Metanephros (tissue), 2 donors: ENCODE data around the gene COLQ.

GRCh38 chr3:15361266-15362395 lies 29.2 kb upstream of the SH3BP5 start:
- RAMPAGE, long total RNA, result no peak

GRCh38 chr3:15428180-15428391 lies 688 bp downstream of the EAF1 start:
- RAMPAGE, long total RNA, result no peak

GRCh38 chr3:15521548-15522330 lies at the start of gene COLQ:
Gene COLQ, minus strand, starts transcription at chr3:15521706.
- RAMPAGE, long total RNA, result no peak

DNA sequence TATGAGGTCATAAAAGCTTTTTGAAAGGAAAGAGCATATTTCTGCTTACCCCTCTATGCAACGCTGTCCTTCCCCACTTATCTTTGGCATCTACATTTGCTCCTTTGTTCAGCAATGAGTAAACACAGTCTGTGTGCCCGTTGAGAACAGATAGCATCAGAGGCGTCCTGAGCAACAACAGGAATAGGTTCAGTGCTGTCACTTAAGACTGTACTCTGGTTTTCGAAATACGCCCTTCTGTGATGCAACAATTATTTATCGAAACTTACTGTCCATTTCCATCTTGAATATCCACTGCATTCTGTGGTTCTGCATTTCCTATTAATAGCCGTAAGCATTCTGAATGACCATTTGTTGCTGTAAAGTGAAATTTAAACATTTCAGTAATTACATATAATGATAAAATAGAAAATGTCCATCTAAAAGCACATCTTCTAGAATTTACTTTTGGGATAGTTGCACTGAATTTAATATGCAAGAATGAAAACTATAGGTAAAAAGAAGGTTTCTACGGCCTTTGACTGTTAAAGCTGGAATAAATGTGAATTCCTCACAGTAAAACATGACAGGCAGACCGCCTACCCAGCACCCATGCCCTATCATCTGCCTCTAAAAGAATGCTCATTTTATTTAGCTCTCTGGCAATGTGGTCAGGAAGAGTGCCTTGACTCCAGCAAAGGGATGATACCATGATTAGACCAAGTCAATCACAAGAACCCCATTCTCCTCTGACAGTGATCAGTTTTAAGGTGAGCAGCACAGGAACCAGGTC lies 84.6 kb downstream of the BTD start:
- RAMPAGE, long total RNA, result no peak

DNA sequence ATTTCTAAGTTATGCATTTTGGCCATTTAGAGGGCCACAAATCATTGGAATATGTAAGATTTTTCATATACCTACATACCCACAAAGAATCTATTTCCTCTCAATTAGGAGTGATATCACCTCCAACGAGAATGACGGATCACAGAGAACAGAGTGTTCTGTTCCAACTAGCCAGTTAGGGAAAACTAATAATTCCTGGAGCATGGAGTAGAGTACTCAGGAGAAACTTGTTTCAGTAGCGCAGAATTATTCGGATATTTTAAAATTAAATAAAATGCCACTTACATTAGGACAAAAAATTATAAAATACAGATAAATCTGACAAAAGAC lies 15.8 kb downstream of the ANKRD28 start:
- RAMPAGE, long total RNA, result no peak

GRCh38 chr3:15800471-15800670 lies 2.6 kb upstream of the ANKRD28 start:
- RAMPAGE, long total RNA, result no peak

DNA sequence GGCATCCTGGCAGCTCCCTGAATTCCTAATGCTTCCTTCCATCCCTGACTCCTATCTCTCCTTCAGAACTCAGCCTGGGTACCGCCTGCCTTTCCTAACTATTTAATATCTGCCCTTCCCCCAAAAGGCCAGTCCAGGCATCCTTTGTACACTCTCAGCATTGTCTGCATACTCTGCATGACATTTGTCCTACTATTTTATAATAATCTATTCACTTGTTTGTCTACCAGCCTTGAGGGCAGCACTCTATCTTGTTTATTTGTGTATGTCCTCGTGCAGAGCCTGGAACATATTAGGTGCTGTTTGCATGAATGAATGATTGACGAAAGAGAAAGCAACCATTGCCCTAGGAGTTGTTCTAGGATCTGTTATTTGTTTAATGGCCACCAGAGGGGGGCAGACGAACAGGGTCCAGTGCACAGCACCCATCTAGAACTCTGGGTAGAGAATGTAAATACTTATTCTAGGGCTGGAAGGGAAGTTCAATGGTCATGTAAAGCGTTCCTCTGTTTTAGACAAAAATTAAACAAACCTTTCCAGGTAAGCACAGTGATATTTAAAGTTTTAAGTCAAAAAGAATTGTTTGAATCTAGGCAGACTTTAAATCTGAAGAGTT lies 125.9 kb upstream of the GALNT15 start:
- RAMPAGE, long total RNA, result no peak

DNA sequence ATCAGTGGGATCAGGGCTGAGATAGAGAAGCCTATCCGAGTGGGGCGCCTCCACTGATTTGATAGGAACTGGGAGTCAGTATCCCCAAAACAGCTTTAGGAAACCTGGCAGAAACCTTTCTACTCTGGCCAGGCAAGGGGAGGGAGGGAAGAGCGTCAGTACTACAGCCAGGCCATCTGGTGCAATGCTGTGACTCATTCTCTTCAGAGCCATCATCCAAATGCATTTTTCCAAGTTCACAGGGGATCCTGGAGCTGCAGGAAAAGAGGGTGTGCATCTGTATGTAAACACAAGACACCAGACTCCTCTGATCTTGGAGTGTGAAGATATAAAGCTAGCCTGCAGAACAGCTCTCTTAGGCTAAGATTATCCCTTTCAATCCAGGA lies 9.2 kb downstream of the GALNT15 start:
- RAMPAGE, long total RNA, result no peak

DNA sequence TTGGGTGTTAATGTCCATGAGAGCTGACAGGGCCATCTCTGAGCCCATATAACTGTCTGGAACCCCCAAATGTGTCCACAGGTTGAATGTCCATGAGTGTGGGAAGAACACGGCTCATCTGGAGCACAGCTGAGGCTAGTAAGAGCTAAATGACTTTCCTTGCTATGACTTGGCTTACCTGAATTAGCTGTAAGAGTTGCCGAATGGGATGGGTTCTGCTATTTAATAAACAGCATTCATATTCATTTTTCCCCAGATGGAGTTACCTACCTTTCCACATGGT lies 36.0 kb downstream of the DPH3 start:
- RAMPAGE, long total RNA, result no peak

DNA sequence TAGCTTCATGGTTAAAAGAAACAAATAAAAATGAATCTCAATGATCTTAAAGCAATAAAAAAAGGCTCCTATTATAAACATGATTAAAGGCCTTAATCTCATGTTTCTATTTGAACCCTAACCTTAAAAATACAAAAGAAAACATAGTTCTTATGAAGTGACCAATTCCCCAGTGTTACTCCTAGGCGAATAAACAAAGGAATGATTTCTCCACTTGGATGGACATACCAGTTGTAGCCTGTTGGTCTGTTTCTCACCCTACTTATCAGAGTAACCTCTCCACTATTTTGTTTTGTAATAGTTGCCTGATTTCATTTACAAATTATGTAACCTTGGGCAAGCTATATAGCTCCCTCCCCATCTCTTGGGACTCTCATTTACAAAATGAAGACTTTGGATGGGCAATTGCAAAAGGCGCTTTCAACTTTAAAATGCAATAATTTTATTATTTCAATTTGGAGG lies 74.4 kb downstream of the RFTN1 start:
- RAMPAGE, long total RNA, result no peak

- RAMPAGE, long total RNA, result no peak
These were observed 64.9 kb downstream of the RFTN1 start for GRCh38 chr3:16448378-16449134.

GRCh38 chr3:16482688-16483174 lies 30.8 kb downstream of the RFTN1 start:
- RAMPAGE, long total RNA, result no peak

DNA sequence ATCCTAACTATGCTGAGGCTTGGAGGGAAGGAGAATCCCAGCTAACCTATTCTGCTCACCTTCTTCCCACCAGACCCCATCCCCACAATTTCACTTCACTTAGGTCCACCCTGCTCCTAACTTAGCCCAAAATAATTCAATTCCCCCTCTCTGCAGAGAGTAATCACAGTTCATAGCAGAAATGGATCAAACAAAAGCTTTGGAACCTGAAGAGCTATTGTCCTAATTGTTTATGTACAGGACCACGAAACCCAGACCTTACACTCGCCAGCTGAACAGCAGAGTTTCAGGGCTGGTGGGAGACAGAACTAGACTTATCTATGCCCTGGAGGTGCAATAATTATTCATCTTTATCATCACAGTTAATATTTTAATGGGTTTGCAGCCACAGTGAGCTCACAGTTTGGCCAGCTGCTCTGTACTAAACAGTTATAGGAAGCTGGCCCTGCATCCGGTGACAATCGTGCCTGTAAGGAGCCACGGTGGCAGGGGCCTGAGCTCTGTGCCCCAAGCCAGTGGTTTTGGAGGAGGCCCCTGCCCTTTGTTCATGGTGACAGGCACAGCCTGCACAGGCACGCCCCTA lies 3.0 kb upstream of the RFTN1 start:
- RAMPAGE, long total RNA, result no peak

- RAMPAGE, long total RNA, result no peak
These were observed 3.6 kb upstream of the RFTN1 start for GRCh38 chr3:16517002-16517663.

- RAMPAGE, long total RNA, result no peak
These were observed 114.8 kb upstream of the PLCL2 start for GRCh38 chr3:16769974-16770405.

- RAMPAGE, long total RNA, result no peak
These were observed 463 bp downstream of the PLCL2 start for GRCh38 chr3:16885067-16885768.

DNA sequence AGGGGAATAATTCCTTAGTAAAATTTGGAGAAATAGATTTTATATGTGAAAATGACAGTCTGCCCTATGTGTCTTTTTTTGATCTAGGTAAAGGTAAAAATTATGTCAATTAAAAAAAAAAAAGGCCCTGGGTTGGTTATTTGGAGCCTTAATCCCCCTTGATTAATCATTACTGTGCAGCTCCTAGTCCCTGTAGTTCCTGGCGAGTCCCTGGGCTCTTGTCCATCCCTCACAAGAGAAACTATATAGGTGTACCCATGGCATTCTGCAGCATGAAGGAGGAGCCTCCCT lies 12.4 kb downstream of the PLCL2 start:
- RAMPAGE, long total RNA, result no peak

DNA sequence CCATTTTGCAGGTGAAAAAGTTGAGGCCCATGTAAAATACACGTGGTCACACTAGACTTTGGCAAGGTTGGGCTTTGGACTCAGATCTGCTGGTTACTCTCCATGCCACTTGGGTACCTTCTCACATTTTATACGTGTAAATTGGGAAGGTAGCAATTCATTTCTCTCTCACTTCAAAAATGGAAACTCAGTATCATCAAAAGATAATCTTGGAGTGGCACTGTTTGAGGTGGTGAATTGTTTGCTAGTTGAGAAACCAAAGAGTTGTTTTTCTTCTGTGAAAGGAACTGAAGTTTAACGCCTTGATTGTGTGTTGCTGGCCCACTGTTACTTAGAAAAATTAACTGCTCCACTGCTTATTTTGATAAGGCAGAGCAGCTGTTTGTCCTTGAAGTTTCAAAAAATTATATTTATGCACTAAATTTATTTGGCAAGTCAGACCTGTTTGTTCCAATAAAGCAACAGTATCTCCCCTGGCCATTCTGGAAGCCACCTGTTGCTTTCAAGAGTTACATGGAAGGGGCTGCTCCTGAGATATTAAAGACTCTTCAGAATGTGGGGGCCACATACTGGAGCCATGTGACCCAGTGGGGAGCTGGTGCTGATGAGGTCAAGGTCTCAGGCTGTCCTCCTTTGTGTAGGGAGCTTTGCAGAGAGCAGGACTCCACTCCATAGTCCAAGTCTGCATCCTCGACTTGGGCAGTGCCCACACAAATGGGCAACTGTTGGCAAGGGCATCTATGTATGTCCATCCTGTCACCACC lies 16.2 kb downstream of the PLCL2 start:
- RAMPAGE, long total RNA, result no peak

DNA sequence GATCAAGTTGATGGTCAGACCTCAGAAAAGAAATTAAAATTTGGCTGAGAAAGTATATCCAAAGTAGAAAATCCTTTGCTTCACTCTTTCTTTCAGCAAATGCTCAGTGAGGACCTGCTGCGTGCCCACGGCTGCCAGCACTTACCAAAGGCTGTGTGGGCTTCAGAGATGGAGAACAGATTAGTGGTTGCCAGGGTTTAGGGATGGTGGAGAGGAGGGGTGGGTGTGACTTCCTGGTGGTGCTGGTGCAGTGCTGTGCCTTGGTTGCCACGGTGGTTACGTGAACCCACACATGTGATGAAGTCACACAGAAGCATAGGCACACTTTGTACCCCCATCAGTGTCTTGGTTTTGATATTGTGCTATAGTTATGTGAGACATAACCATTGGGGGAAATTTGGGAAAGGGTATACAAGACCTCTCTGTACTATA lies 204.2 kb downstream of the PLCL2 start:
- RAMPAGE, long total RNA, result no peak

DNA sequence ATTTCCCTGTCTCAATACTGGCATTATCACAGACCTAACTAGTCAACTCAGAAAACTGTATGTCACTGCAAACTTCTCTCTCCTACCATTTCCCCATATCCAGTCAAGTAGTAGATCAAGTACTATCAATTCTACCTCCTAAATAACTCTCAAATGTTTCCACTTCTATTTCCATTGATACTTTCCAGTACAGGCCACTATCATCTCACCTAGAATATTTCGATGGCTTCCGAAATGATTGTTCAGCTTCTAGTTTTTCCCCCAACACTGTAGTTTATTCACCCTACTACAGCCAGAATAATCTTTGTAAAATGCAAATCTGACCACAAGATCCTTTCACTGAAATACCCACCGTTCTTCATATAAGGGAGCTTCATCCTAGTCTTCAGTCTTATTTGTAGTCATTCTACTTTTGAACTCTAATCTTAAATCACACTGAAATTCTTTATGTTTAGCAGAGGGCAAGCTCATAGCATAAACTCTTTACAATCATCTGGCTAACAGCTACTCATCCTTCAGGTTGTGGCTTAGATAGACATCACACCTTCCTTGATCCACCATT lies 239.6 kb downstream of the TBC1D5 start:
- RAMPAGE, long total RNA, result no peak